ENCODE data around the genes GRP and CDH20.

DNA sequence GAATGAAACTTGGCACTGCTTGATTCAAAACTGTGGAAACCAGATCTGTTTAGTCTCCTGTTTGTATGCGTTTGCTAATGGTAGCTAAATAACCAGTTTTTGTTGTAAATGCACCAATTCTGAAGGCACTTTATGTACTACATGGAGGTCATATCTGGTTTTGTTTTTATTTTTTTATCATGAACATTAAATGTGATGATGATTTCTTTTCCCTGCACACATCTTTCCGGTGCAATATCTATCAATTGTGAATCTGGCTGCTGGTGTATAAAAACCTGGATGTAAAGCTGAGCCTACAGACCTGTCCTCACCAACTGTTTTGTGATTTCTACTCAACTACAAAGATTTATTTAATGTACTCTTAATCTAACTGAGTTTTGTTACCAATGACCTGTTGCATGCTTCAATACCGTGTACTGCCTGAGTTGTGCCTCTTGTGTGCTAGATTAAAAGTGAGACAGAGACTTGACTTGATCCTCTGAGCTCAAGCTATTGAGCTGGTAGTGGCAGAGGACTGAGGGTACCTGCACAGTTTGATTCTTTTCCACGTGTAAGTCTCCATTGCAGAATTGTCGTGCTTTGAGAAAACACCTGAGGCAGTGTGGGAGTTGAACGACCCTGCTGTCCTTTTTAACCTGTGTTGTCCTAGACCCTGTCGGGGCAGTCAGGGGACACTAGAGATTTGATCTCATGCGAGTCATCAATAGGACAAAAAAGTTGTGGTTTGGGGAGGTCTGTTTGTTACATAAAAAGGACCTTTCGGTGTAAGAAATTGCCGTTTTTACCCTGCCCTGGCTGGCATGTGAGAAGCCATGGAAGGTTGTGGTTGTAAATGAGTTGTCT is 231.5 kb downstream of the ALPK2 start:
- PRO-cap: no peak

- PRO-cap: no peak
These were observed 225.8 kb downstream of the ALPK2 start for GRCh38 chr18:58402994-58403525.

DNA sequence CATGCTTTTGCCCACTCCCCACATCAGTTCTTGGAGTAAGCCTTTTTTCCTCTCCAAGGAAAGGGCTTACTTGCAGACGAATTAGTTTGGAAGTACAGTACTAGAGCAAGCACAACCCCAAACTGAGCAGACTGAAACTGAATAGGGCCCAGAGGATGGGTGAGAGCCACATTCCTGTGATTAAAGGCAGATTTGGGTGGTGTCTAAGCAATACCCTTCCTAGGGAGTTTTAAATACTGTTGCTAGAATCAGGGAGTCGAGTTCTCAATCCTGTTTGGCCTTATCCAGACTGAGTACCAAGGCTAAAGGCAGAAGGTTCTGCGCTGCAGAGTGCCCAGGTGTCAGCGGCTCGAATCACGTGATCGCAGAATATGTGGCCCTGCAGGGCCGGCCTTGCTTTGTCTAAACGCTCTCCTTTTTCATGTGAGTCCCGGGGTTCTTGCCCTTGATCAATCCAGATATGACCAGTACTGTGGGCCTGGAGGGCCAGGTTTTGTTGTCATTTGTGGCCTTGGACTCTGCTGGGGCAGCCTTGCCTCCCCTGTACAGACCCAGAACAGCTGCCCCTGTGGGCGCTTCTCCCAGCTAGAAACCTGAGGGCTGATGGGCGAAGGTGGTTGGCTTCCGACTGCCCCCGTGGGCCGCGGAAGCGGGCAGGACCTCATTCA is 225.2 kb downstream of the ALPK2 start:
- PRO-cap: no peak

GRCh38 chr18:58408009-58408679 is 220.7 kb downstream of the ALPK2 start:
- PRO-cap: no peak

DNA sequence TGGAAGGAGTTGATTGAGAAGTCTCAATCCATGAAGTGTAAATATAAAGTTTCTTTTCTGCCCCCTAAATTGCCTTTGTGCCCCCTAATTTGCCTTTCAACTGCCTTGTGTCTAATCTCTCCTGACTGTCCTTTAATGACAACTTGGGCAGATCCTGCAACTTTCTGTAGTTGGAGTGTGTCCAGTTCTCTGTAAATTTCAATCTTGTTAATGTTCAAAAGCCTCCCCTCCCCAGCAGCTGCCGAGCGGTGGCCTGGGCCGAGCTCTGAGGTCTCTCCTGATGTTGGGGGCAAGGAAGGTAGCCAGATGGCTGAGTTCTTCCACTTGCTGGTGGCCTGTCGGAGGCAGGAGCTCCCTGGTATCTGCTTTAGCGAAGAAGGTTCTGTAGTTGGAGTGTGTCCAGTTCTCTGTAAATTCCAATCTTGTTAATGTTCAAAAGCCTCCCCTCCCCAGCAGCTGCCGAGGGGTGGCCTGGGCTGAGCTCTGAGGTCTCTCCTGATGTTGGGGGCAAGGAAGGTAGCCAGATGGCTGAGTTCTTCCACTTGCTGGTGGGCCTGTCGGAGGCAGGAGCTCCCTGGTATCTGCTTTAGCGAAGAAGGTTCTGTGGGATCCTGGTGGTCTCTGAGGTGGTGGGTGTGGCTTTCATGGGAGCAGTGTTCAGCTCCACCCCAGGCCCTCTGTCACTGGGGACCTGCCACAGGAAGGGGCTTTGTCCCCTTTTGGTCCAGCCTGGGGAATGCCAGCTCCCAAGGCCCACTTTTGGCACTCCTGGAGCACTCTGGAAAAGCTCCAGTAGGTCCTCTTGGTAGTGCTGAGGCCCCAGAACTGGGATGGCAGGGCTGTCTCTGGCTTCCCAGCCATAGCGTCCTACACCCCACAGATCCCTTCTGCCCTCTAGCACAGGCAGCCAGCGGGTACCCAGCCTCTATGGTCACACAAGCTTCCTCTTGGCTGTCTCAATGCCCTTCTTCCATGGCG is 212.0 kb downstream of the ALPK2 start:
- PRO-cap: no peak

DNA sequence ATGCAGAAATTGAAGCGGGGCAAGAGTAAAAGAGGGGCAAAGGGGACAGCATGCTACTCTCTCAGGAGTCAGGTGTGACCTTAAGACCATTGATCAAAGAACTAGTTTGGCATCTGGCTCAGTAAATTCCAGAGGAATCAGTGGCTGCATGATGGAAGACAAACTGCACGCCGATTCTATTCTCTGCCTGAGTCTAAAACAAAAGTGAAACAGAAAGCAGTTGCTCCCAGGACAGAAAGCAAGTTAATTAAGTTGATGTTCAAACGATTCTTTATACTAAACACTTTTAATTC is 190.3 kb downstream of the ALPK2 start:
- PRO-cap: no peak

- PRO-cap: no peak
These were observed 43.0 kb downstream of the MALT1 start for GRCh38 chr18:58714122-58714797.

- PRO-cap: bidirectional peak, plus-strand start at chr18:58789714, minus-strand start at chr18:58789582
These were observed 75.0 kb upstream of the ZNF532 start for GRCh38 chr18:58789336-58790369.

DNA sequence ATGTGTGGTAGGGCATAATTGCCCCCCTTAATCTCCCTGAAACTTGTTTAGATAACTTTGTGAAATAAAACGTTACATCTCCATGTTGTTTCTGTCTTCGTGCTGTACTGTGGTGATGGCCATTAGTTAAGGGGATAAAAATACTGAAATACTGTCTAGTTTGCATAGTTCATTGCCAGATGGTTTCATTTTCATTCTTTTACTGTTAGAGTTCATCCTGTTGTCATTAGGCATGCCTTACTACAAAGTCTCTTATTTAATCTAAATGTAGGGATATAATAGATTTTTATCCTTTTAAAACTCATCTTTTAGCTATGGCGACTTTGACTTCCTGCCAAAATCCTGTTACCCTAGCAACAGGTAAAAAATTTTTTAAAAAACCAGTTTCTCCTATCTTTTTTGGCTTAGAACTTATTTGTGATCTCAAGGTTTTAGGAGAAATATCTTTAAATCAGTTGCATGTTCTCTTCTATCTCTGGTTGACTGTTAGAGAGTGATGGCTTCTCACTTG is 99.3 kb downstream of the ZNF532 start:
- PRO-cap: bidirectional peak, plus-strand start at position 194 of the sequence, minus-strand start at position 109 of the sequence

GRCh38 chr18:59219823-59220464 is at the start of gene GRP:
TSS of gene GRP (plus strand) at chr18:59220158.
- PRO-cap: no peak

DNA sequence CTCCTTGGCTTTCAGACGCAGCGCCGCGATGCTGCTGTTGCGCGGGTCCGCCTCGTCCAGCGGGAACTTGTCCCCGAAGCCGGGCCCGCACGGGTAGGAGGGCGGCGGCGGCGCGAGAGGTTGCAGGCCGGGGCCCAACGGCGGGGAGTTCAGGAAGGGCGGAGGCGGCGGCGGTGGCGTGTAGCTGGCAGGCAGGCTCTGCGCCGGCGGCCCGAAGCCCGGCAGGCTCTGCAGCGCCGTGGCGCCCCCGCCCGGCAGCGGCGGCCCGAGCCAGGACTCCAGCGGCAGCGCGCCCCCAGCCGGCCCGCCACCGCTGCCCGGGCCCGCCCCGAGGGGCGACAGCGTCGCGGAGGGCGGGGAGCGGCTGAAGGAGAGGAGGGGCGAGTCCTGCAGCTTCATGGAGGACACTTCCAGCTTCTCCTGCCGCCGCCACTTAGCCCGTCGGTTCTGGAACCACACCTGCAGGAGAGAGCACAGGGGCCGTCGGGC is 4.2 kb downstream of the RAX start:
- PRO-cap: no peak

DNA sequence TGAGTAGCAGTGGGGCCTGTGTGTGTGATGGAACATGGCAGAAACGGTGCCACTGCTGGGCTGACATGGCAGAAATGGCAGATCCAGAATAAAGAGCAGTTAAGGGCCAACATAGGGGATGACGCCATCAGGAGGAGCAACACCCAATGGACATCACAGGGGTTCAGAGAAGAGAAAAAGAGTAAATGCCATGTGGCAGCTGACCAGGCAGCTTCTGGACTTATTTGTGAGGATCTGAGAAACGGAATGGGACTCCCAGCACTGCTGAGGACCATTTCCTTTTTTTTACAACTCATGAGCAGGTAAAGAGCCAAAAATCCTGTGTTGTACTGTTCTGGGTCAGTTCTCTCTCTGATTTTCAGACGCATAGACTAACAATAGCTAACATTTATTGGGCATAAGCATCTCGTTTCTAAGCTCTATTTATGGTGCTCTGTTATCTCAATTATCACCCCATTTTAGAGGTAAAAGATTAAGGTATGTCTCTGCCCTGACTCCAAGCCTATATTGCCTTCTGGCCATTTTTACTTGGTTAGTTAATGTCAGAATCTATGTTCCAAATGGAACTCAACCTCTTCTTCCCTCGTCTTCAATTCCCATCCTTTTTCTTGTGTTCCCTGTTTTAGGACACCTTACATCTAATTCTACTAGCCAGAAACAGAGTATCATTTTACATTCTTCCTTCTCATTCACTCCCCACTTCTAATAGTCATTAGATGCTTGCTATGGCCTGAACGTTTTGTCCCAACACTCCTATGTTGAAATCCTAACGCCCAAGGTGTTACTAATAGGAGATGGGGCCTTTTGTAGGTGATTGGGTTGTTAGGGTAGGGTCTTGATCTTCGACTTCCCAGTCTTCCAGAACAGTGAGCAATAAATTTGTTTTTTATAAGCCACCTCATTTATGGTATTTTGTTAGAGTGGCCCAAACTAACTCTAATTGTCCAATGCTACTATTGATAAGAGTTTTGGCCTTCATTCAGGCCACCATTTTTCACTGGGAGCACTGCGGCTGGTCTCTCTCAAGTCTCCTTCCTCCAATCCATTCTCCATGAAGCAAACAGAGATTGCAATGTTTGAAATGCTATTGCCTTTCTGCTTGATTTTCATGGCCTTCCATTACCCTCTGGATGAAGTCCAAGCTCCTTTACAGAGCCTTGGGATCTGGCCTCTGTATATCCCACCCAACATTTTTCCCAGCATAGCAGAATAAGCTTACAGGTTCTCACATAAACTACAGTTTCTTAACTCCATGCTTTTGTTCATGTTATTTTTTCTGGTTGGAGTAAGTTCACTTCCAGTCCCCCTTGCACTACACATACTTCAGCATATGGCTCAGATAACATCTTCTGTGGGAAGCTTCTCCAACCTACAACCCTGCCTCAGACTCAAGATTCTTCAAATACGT is 6.9 kb upstream of the CPLX4 start:
- PRO-cap: no peak

GRCh38 chr18:59345784-59346295 is 13.2 kb downstream of the LMAN1 start:
- PRO-cap: no peak

- PRO-cap: no peak
These were observed 10.1 kb downstream of the LMAN1 start for GRCh38 chr18:59349057-59349288.

- PRO-cap: no peak
These were observed 6.4 kb downstream of the LMAN1 start for GRCh38 chr18:59352655-59353046.

DNA sequence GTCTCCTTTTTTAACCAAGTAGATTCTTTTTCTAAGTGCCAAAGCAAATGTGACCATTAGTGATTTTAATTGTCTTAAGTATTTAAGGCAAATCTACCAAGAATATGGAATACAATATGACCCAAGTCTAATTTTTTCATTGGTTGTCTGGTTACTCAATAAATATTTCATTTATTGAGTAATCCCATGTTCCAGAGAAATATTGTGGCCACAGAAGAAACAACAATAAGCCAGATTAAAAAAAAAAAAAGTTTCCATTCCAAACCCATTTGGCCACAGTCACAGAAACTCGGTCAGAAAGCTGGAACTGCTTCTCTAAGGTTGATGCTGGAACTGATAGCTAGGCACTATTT is 71.8 kb upstream of the CCBE1 start:
- PRO-cap: no peak

DNA sequence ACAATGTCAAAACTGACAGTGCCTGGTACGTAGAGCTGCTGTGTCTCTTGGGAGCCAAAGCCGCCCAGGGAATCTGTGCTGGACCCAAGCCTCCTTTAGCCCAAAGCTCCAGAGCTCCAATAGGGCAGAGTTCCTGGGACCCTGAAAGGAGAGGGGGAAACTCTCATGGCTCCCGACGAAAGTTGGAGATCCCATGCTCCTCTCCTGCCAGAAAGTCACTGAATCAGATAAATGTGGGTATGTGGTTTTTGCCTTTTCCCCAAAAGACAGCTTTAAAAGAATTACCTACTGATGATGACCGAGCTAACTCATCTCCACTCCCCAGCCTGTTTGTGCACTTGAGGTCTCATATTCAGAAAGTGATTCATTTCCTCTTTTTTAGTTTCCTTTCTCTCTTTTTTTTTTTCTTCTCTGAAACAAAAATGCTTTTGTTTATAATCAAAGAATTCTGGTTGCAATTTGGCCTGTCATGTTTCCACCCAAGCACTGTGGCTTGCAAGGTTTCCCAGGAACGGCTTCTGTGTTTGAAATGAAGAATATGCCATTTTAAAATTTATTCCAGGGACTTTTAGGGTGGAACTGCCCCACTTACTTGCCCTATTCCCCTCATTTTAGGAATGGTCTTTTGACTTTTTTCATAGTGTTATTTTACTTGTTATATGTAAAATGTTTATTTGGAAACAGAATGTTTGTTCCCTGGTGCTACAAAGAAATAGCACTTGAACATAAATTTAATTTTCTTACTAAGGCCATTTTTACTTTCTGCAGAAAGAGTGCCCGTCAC is 14.0 kb upstream of the PMAIP1 start:
- PRO-cap: unidirectional peak, minus-strand start at position 332 of the sequence

DNA sequence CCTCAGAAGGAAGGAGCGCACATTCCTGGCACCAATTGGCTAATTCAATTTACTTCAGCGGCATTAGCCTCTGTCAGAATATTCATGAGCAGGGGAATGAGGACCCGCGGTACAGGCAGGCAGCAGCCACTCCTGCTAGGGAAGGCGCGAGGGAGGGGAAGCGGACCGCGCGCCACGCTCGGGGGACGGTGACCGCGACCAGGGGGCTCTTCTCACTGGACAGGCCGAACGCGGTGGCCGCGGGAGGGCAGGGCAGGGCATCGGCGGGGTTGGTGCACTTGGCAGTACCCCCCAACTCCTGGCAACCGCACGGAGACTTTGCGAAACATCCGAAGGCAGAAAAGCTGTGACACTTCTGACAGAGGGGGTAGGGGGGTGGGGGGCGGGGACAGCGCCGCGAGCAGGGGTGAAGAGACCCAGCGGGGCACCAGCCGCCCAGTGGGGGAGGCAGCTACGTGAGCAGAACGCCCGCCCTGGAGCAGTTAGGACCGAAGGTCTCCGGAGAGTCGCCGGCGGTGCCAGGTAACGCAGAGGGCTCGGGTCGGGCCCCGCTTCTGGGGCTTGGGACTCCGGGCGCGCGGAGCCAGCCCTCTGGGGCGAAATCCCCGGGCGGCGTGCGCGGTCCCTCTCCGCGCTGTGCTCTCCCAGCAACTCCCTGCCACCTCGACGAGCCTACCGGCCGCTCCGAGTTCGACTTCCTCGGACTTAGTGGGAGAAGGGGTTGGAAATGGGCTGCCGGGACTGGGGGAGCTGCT is at the start of gene CDH20:
Gene CDH20 (plus strand): TSS at position 125 of the 755 bp plus-strand sequence.
- PRO-cap: no peak

DNA sequence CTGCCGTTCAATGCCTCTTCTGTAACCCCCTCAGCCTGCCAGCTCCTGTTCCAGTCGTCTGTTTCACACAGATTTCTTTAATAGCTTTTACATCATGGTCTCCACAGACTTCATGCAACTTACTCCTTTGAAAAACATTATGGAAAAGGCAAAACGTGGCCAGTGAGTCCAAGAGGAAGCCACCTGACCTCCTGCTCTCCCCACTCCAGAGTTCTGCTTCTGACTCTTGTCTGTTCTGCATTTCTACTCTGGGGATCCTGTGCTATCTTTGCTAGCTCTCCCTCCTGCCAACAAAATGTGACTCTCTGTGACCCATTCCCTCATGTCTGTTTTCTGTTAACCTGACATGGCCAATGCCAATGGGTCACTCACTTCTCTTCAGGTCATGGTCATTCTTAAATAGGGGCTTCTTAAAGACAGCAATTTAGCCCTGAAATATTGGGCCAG is 210.2 kb downstream of the CDH20 start:
- PRO-cap: no peak

GRCh38 chr18:61554358-61554858 is 221.2 kb downstream of the CDH20 start:
- PRO-cap: unidirectional peak, minus-strand start at chr18:61554598

Data from bronchial lymph node (tissue), 1 donor.